ENCODE measurements around a stretch of chr19.

DNA sequence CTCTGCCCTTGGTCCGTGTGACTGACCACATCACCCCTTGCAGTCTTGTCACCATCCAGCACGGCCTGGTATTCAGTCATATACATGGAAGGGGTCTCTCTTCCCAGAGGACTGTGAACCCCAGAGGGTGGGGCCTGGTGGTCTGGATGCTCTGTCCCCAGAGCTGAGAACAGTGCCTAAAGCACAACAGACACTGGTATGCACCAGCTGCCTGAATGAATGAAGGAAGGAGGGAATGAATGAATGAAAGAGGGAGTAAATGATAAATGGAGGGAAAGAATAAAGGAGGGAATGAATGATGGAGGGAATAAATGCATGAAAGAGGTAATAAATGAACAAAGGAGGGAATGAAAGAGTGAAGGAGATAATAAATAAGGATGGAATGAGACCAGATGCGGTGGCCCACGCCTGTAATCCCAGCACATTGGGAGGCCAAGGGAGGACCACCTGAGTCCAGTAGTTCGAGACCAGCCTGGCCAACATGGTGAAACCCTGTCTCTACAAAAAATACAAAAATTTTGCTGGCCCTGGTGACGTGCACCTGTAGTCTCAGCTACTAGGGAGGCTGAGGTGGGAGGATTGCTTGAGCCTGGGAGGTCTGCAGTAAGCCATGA is 13.7 kb downstream of the SLC27A1 start:
- PRO-cap = no peak

DNA sequence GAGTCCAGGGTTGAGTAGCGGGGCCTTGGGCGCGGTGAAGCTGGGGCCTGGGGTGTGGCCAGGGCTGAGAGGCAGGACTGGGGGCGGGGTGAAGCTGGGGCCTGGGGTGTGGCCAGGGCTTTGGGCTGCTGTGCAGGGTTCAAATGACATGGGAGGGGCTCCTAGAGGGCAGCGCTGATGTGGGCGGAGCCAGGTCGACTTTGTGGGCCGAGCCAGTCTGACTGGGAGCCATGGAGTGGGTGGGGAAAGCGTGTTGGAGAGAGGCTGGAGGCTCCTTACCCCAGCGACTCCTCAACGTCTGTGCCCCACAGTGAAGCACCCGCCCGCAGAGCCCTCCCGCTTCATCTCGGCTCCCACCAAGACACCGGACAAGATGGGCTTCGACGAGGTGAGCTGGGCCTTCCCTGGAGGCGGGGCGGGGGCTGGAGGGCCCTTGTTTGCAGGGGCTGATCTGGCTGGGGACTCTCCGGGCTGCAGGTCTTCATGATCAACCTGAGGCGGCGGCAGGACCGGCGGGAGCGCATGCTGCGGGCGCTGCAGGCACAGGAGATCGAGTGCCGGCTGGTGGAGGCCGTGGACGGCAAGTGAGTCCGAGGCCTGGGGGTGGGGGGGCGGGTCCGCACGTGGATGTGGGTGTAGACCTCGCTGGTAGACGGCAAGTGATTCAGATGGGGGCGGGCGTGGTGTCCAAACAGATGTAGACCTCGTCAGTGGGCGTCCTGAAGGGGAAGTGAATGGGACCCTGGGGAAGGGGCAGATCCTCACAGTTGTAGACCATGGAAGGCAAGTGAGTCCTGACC is 21.6 kb downstream of the COLGALT1 start:
- PRO-cap = no peak

- PRO-cap = no peak
Observed at GRCh38 chr19:17686024-17686627, 2.0 kb downstream of the UNC13A start.

- PRO-cap = no peak
Observed at GRCh38 chr19:17754909-17755288, 3.6 kb downstream of the FCHO1 start.

DNA sequence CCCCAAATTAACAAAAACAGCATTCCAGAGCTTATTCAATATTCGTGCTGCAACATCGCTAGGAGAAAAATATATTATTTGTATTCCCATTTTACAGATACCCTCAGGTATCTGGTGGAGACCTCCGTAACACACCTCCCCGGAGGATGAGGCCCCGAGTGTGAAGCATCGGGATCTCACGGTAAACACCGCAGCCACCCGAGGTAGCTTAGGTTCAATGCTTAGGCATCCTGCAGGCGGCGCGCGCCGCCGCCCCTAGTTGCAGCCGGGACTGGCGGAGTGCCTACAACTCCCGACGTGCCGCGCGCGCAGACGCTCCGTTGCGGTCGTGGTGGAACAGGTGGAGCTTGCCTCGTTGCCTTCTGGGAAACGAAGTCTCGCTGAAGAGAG is 335 bp upstream of the RPL18A start:
- PRO-cap = no peak

DNA sequence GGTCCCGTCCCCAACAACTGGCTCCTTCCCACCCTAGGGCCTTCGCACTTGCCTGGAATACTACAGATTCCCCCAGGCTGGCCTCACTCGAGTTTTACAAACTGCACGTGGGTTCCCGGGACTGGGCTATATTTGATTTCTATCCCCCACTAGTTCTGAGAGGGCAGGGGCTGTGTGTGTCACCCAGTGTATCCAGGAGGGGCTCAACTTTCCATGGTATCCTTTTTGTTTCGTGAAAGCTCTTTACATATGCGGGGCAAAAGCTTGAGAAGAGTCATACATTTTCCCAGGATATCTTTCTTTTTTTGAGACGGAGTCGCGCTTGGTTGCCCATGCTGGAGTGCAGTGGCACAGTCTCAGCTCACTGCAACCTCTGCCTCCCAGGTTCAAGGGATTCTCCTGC is 4.8 kb downstream of the RPL18A start:
- PRO-cap = no peak

DNA sequence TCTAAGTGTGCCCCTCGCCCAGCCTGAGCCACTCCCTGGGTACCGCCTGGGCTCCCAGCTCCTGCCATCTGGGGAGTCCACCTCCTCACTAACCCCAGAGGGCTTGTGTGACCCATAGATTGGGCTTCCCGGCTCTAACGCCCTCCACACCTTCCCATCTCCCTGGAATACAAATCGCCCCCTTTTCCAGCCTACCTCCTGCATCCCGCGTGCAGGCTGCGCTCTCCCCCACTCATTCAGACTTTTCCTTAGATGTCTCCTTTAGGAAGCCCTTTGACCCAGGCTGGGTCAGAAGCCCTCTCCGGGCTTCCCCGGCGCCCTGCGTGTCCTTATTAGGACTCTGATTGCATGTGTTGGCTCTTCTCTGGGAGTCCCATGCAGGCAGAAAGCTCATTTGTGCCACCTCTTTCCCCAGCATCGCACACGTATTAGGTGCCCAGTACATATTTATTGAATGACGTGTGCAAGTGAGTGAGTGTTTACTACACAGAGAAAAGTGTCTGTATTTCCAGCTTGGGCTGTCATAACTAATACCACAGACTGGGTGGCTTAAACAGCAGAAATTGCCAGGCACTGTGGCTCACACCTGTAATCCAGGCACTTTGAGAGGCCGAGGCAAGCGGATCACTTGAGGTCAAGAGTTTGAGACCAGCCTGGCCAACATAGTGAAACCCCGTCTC is 803 bp downstream of the CCDC124 start:
- PRO-cap = no peak

GRCh38 chr19:17953734-17954309 is 13.1 kb upstream of the KCNN1 start:
- PRO-cap = no peak

- PRO-cap = no peak
Observed at GRCh38 chr19:18008708-18010043, 1.2 kb downstream of the ARRDC2 start.

DNA sequence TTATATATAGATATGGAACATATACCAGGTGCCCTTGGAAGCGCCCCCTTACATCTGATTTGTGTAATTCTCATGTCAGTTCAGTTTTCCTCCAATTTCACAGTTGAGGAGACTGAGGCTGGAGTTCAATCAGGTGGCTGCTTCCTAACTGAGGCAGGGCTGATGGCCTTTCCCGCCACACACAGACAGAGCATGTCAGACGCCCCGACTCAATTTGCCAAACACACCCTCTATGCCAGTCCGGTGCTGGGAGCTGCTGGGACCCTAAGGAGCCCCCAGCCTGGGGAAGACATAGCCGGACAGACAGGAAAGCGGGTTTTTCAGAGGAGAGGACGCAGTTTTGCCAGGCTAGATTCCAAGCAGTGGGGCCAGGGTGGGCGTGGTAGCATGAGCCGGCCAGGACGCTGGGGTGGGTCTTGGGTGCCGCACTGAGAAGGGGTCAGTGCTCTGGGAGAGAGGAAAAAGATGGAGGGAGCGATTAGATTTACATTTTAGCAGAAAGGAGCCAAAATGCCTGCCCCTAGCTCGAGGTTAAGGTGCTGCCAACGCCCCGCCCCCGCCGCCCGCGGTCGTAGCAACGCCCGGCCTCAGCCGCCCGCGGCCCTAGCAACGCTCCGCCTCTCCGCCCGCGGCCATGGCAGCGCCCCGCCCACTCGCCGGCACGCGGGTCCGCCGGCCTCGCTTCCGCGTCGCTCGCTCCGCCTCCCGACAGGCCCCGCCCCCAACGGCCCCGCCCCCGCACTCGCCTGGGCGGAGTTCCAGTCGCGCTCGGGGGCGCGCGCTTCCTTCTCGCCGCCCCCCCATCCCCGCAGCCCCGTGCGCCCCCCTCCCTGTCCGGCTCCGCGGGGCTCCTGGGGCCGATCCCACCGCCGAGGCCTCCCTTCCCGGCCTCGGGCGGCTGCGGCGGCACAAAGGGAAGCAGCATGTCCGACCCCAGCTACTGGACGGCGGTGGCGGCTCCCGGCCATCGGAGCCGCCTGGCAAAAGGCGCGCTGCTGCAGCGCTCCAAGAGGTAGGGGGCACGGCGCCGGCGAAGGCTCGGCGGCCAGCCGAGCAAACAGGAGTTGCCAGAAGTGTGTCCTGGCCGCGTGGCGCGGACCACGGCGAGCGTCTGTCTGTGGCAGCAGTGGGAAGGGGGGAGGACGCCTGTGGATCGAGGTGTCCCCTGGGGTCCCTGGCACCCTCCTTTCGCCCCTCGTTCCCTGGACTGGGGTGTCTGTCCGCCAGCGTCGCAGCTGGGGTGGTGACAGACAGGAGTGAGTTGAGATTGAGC is 20.1 kb downstream of the MAST3 start:
- PRO-cap = unidirectional peak, plus-strand start at position 761 of the sequence

DNA sequence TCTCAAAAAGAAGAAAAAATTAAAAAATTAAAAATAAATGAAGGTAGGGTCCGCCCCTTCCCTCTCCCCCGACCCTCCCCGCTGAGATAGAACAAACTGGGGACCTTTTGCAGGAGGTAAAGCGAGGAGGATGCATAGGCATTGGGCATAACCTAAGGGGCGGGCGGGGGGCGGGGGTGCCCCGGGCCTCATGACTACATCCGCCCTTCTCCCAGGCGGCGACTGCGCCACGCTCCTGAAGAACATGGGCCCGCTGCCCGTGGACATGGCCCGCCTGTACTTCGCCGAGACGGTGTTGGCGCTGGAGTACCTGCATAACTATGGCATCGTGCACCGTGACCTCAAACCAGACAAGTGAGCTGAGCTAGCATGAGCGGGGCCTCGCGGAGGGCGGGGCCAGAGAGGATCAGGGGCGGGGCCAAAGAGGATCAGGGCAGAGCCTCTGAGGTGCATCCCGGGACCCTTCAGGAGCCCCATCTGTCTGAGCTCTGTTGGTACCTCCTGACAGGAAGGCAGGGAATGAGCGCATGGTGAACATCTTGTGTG is 21.2 kb upstream of the PIK3R2 start:
- PRO-cap = no peak

DNA sequence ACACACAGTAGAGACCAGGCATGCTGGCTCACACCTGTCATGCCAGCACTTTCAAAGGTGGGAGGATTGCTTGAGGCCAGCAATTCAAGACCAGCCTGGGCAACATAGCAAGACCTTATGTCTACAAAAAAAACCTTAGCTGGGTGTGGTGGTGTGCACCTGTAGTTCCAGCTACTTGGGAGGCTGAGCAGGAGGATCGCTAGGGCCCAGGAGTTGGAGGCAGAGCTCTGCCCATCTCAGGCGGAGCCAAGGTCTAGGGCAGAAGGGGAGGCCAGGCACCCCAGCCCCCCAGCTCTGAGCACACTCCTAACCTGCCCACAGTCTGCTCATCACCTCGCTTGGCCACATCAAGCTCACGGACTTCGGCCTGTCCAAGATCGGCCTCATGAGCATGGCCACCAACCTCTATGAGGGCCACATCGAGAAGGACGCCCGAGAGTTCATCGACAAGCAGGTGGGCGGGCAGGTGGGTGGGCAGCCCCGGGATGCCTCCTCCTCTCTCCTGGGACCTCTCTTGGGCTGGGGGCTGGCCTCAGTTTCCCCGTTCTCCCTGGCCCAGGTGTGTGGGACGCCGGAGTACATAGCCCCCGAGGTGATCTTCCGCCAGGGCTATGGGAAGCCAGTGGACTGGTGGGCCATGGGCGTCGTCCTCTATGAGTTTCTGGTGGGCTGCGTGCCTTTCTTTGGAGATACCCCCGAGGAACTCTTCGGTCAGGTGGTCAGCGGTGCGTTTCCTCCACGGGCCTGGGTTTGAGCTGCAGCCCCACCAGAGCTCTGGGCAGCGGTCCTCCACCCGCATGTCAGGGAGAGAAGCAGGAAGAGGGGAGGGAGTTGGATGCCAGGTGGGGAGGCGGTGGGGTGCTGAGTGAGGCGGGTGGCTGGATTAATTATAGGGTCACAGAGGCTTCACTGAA is 18.4 kb upstream of the PIK3R2 start:
- PRO-cap = no peak

DNA sequence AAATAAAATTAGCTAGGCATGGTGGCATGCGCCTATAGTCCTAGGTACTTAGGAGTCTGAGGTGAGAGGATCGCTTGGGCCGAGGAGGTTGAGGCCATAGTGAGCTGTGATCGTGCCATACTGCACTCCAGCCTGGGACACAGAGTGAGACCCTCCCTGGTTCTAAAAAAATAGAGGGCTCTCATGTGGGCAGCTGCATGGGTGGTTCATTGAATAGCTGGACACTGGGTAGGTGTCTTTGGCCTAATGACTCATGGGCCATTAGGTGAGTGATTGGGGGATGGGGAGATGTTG is 6.7 kb upstream of the PIK3R2 start:
- PRO-cap = no peak

DNA sequence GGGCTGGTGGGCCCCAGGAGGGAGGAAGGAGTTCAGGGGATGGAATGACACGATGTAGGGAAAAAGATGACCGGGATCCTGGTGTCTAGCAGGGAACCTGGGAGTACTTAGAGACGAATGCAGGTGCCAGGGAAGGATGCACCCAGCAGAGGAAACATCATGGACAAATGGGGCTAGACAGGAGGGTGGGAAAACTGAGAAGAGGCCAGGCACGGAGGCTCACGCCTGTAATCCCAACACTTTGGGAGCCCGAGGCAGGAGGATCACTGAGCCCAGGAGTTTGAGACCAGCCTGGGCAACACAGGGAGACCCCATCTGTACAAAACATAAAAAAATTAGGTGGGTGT is 5.3 kb upstream of the PIK3R2 start:
- PRO-cap = no peak

- PRO-cap = no peak
Observed at GRCh38 chr19:18153406-18153656, 368 bp downstream of the PIK3R2 start.

DNA sequence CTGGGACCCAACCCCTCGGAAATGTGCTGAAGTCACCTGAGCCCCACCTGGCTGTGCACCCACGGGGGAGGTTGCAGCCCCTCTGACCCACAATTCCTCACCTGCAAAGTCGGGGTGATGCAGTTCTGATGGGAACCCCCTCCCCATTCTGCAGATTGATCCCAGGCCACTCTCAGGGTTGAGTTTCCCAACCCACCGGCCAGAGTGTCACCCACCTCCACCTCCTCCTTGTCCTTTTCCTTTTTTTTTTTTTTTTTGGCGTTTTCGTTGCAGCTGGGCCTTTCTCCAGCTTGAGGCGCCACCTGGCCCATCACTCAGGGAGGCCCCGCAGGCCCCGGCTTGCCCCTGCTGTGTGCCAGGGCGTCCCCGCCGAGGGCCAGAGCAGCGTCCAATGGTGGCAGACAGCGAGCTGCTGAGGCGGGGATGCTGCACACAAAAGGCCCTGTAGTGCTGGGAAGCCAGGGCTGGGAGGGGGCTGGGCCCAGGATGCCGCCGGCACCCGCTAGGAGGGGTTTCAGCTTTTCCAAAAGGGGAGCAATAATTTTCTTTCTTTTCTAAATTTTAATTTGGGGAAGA is 4.6 kb downstream of the PIK3R2 start:
- PRO-cap = no peak

- PRO-cap = no peak
Observed at GRCh38 chr19:18191706-18192594, 1.1 kb upstream of the MPV17L2 start.

DNA sequence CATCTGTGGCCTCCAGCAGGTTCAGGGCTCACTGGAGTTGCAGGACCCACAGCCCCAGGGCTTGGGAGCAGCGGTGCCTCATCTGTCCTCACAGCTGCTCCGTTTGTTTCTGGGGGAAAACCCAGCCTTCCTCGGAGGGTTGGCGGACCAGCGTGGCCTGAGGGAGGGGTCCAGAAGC is 19.4 kb downstream of the IQCN start:
- PRO-cap = no peak

GRCh38 chr19:18287852-18288656 is 6.6 kb upstream of the JUND start:
- PRO-cap = no peak

- PRO-cap = no peak
Observed at GRCh38 chr19:18319437-18320423, 3.1 kb downstream of the LSM4 start.

Measured in Metastatic Pancreatic Carcinoma in the Ovary (tissue), 1 donor.